Gastroesophageal sphincter (tissue), 4 donors: ENCODE measurements around a stretch of chr10.

GRCh38 chr10:130748070-130748269 lies 563.6 kb downstream of the TCERG1L start:
- PRO-cap: no peak
- RAMPAGE, long total RNA, 4 experiments: no peak in any of the 4 experiments

- PRO-cap: no peak
- RAMPAGE, long total RNA, 4 experiments: no peak in any of the 4 experiments
Observed at GRCh38 chr10:131088478-131089026, 223.0 kb downstream of the TCERG1L start.

- PRO-cap: no peak
- RAMPAGE, long total RNA, 4 experiments: no peak in any of the 4 experiments
Observed at GRCh38 chr10:131120753-131120988, 190.8 kb downstream of the TCERG1L start.

DNA sequence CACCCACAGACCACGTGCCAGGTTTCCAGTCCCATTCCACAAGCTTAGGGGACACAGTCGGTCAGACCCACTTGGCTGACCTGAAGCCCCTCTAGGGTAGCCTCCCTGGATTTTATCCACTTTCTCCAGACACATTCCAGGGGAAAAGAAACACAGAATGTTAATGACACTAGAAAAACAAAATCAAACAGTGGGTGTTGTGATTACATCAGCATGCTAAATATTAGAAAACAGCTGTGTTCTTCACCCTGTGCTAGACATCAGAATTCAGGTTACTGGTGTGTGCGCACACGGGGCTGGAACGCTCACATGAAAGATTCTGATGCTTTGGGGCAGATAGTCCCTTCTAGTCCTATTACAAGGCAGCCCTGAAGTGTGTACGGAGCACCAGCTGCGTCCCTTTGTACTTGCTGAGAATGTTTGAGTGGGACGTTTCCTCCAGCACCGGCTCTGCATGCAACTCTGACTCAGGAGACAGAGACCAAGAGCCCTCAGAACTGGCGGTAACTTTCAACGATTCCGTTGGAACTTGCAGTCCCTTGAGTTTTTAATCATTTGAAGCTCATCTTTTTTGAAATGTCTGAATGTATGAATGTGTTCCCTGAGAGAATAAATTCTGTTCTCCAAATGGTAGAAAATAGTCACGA lies 75.4 kb upstream of the PPP2R2D start:
- PRO-cap: no peak
- RAMPAGE, long total RNA, 4 experiments: no peak in any of the 4 experiments

GRCh38 chr10:131885227-131885930 lies 15.4 kb upstream of the PPP2R2D start:
- PRO-cap: no peak
- RAMPAGE, long total RNA, 4 experiments: no peak in any of the 4 experiments

DNA sequence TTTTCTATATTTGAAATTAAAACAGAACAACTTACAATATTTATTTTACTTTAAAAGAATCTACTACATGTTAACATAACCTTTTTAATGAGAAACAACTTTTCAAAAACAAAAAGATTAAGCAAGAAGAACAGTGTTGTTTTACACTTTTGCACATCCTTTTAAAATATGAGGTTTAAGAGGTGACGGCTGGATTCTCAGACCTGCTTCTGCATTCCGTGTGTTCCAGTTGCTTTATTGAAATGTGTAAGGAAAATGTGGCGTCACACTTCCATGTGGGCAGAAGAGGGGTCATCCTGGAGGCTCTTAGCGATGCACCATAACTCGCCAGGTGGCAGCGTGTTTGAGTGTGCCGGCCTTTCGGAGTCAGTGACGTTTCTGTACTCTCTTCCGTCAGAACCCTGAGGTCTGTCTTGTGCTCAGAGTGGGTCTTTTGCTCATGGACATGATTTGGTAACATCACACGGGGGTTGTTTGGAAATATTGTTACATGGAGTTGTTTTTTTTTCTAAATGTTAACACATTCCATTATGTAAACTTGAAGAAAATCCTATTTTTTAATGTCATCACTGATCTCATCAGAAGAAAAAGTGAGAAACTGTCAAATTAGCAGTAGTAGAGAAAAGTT lies 9.1 kb downstream of the PPP2R2D start:
- PRO-cap: no peak
- RAMPAGE, long total RNA, 4 experiments: no peak in any of the 4 experiments

DNA sequence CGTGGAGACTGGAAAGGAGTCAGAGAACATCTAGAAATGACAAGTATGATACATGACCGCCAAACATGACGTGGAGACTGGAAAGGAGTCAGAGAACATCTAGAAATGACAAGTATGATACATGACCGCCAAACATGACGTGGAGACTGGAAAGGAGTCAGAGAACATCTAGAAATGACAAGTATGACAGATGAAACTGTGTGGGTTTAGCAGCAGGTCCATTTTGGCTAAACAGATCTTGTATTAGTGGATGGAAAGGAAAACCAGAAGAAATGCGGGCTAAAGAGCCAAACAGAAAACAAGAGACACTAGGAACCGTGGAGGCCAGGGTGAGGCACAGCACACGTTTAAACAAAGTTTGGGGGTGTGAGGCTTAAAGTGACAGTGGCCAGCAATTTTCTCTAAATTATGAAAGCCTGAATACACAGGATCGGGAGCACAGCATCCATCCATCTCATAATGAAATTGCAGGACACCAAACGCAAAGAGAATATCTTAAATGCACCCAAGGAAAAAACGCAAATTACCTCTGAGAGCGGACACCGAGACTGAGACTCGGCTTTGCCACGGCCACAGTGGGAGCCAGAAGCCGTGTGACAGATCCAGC lies 31.7 kb downstream of the BNIP3 start:
- PRO-cap: no peak
- RAMPAGE, long total RNA, 4 experiments: no peak in any of the 4 experiments

DNA sequence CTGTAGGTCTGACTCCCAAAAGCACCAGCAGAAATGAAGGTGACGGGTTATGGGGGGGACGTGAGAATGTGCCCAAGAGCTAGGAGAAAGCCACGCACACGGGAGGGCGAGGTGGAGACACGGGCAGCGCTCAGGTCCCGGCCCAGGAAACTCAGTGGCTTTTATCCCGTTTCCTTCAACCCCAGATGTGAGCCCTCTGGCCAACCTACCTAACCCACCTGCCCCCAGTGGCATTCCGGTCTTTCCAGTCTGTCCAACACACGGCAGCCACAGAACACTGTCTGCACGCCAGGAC lies 12.3 kb downstream of the BNIP3 start:
- PRO-cap: no peak
- RAMPAGE, long total RNA, 4 experiments: no peak in any of the 4 experiments

DNA sequence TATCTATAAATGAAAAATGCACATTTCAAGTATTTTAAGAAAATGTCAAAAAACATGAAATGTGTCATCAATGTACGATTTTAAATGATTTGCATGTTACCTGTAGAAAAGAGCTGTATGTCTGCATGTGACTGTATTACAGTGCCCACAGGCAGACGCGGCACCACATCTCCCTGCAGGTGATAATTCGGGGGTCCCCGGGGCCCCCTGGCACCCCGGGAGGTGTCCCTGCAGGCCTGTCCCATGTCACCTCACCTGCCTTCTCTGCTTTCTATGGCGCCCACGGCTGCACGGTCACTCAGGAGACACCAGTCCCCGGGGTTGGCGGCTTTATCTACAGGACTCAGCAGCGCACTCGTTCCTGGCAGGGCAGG lies 1.1 kb downstream of the STK32C start:
- PRO-cap: no peak
- RAMPAGE, long total RNA, 4 experiments: no peak in any of the 4 experiments

GRCh38 chr10:132336719-132337737 lies 5.0 kb downstream of the LRRC27 start:
- PRO-cap: no peak
- RAMPAGE, long total RNA, 4 experiments: start-site peak on the plus strand in 1 of 4 experiments, at chr10:132337313-132337405 at its widest, 6 reads per replicate

GRCh38 chr10:132408248-132408780 lies 11.3 kb downstream of the PWWP2B start:
- PRO-cap: no peak
- RAMPAGE, long total RNA, 4 experiments: no peak in any of the 4 experiments

- PRO-cap: no peak
- RAMPAGE, long total RNA, 4 experiments: no peak in any of the 4 experiments
Observed at GRCh38 chr10:132412857-132413284, 15.9 kb downstream of the PWWP2B start.

DNA sequence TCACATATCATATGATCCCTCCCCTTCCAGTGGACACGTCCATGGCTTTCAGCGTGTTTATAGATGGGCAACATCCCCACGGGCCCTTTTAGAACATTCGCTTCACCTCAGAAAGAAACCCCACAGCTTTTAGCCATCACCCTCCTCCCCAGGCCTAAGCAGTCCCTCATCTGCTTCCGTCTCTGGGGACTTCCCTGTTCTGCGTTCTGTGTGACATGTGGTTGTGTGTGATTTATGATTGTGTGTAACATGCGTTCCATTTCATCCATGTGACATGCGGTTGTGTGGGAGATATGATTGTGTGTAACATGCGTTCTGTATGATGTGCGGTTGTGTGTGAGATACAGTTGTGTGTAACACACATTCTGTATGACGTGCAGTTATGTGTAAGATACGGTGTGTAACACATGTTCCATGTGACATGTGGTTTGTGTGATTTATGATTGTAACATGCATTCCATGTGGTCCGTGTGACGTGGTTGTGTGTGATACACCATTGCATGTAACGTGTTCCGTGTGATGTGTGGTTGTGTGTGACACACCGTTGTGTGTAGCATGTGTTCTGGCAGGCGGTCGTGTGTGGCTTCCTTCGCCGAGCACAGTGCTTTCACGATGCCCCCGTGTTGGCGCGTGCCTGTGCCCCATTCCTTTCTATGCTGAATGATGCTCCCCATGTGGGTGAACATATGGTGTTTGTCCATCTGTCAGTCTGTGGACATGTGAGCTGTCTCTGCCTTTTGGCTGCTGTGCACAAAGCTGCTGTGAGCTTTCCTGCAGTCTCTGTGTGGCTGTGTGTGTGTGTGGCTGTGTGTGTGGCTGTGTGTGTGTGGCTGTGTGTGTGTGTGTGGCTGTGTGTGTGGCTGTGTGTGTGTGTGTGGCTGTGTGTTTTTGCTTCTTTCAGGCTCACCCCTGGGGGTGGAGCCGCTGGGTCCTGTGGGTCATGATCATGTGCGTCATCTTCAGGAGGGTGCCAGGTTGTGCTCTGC lies 26.2 kb downstream of the PWWP2B start:
- PRO-cap: unidirectional peak, minus-strand start at position 184 of the sequence
- RAMPAGE, long total RNA, 4 experiments: no peak in any of the 4 experiments

DNA sequence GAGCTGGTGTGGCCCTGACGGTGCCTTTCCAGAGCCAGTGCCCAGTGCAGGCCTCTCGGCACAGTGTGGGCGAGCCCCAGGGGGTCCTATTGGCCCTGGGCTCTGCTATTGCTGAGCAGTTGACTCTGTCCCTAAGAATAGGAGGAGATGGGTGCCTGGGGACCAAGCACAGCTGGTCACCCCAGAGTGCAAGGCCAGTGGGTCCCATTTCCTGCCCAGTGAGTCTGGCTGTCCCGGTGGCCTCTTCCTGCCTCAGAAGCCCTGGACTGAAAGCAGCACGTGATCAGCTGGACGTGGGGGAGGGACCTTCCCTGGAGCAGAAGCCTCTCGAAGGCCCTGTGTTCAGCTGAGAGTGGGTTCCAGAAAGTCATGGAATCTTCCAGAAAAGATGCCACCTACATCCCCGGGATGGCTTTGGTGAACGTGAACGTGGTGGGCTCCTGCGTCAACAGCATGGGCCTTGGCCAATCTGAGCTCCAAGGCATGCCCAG lies 42.0 kb downstream of the PWWP2B start:
- PRO-cap: no peak
- RAMPAGE, long total RNA, 4 experiments: no peak in any of the 4 experiments

- PRO-cap: bidirectional peak, plus-strand start at chr10:132464590, minus-strand start at chr10:132464477; bidirectional peak, plus-strand start at chr10:132464666, minus-strand start at chr10:132464734
- RAMPAGE, long total RNA, 4 experiments: start-site peak on the minus strand in 1 of 4 experiments, at chr10:132464157-132464174 at its widest, 7 reads per replicate
Observed at GRCh38 chr10:132463987-132465110, 67.3 kb downstream of the PWWP2B start.

- PRO-cap: unidirectional peak, plus-strand start at chr10:132466598; unidirectional peak, plus-strand start at chr10:132466657
- RAMPAGE, long total RNA, 4 experiments: no peak in any of the 4 experiments
Observed at GRCh38 chr10:132466307-132466893, 69.4 kb downstream of the PWWP2B start.

DNA sequence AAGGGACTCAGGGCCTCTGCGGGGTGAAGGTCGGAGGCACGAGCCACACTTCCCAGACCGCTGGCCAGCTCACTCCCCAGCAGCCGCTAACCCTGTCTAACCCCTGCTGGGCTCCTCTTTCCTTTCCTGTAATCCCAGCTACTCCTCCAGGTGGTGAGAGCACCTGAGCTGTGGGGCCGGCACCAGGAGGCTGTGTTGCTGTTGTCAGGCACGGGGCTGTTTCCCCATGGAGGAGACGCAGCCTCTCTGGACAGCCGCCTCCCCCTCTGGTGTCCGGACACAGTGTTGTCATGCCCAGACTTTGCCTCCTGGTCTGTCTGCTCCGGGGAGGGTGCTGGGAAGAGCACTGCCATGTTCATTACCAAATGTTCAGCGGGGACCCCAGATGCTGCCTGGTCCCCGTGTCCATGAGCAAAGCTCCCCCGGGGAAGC lies 18.6 kb upstream of the INPP5A start:
- PRO-cap: no peak
- RAMPAGE, long total RNA, 4 experiments: no peak in any of the 4 experiments

DNA sequence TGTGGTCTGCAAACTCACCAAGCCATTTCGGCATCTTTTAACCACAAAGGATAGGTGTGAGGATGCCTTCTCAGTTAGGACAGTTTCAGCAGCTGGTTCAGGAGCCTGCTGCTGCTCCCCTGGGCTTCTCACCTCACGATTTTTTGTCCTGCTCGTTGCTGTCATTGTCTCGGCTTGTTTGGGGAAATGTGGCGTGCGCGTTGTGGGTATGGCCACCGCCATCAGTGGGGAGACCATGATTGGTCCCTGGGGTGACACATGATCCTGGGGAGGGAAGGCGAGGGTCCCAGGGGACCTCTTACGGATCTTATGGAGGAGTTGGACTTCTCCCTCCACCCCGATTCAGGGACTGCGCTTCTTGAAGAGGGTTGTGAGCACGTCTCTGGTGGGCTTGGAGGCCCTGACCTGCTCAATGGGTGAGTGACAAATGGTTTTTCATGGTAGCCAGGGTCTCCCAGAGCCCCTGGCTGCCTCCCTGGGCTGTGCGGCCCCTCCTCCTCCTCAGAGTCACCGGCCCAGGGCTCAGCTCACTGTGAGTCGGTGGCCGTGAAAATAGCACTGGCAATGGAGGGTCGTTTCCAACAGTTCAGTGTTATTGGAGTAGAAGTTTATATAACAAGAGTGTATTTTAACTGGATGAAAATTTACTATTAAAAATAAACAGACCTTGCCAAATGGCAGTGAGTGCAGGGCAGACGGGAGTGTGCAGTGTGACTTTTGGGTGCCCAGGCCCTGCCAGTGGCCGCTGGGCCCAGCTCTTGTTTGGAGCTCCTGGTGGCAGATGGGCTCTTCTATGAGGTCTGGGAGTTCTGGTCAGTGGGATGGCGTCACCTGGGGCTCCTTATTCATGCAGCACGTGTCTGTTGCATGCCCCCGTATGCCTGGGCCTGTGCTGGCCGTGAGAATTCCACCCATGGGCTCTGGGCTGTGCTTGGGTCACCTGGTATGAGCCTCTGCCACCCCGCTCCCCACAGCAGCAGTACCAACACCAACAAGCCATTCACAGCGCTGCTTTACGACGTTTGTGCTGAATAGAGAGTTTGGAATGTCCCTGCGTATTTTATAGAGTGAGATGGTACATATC lies 26.8 kb downstream of the INPP5A start:
- PRO-cap: no peak
- RAMPAGE, long total RNA, 4 experiments: no peak in any of the 4 experiments

- PRO-cap: no peak
- RAMPAGE, long total RNA, 4 experiments: no peak in any of the 4 experiments
Observed at GRCh38 chr10:132570518-132571038, 33.0 kb downstream of the INPP5A start.

- PRO-cap: no peak
- RAMPAGE, long total RNA, 4 experiments: no peak in any of the 4 experiments
Observed at GRCh38 chr10:132571555-132572333, 34.2 kb downstream of the INPP5A start.